ENCODE measurements around the gene GPC6.

GRCh38 chr13:83941491-83942321, 59.4 kb upstream of the SLITRK1 start:
- RRBS, result no CpG with 5 or more reads among the region's 6 CpGs

DNA sequence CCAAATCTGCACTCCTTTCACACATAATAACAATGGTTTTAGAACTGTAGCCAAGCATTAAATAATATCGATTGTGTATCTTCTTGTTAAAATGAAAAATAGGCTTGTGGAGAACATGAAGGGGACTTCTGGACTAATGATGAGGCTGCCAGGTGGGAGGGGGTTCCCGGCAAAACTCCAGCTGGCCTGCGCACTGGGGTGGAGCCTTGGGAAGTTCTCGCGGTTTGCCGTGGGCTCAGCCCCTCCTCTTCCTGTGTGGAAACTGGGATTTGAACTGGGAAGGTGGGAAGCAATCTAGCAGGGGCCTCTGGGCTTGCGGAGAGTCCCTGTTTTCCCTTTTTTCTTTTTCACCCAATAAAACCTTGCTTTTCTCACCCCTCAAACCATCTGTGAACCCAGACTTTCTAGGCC, 113.7 kb upstream of the SLITRK1 start:
- RRBS, result no CpG with 5 or more reads among the region's 7 CpGs

DNA sequence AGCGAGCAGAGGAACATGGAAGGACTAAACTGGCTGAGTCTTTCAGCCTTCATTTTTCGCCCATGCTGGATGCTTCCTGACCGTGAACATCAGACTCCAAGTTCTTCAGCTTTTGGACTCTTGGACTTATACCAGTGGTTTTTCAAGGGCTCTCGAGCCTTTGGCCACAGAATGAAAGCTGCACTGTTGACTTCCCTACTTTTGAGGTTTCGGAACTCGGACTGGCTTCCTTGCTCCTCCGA, 785.0 kb upstream of the SLITRK6 start:
- RRBS, result no CpG with 5 or more reads among the region's 7 CpGs

GRCh38 chr13:89402146-89402608, 1731.0 kb downstream of the SLITRK5 start:
- RRBS, result no CpG with 5 or more reads among the region's 1 CpG

GRCh38 chr13:91347782-91348343, 50.6 kb upstream of the GPC5 start:
- RRBS, result 2% methylated on average over 51 of the region's 86 CpGs

GRCh38 chr13:91350015-91351239, 48.0 kb upstream of the GPC5 start:
- RRBS, result no CpG with 5 or more reads among the region's 7 CpGs

GRCh38 chr13:93226673-93227176, at the start of gene GPC6:
TSS of gene GPC6 (plus strand) at chr13:93226807.
- RRBS, result no CpG with 5 or more reads among the region's 27 CpGs

- RRBS, result no CpG with 5 or more reads among the region's 5 CpGs
These were observed 176.3 kb downstream of the DCT start for GRCh38 chr13:94303279-94303523.

DNA sequence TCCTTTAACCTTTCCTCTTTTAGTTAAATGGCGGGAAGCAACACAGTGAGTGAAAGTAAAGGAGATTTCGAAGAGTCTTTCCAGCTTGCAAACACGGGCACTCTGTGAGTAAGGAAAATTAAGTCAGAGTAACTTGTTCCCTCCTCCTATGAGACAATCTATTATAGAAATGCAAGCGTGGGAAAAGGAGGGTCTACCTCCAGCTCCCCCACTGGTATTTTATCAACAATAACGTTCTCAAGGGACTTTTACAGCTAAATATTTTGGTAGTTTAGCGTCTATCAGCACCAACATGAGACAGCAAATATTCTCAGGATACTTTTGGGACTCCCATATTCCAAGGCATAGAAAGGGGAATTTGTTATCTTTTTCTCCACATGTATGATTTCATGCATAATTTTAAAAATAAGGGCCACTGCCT, 152.7 kb downstream of the DCT start:
- RRBS, result no CpG with 5 or more reads among the region's 6 CpGs

- RRBS, result no CpG with 5 or more reads among the region's 4 CpGs
These were observed 1.5 kb downstream of the TGDS start for GRCh38 chr13:94594386-94594896.

DNA sequence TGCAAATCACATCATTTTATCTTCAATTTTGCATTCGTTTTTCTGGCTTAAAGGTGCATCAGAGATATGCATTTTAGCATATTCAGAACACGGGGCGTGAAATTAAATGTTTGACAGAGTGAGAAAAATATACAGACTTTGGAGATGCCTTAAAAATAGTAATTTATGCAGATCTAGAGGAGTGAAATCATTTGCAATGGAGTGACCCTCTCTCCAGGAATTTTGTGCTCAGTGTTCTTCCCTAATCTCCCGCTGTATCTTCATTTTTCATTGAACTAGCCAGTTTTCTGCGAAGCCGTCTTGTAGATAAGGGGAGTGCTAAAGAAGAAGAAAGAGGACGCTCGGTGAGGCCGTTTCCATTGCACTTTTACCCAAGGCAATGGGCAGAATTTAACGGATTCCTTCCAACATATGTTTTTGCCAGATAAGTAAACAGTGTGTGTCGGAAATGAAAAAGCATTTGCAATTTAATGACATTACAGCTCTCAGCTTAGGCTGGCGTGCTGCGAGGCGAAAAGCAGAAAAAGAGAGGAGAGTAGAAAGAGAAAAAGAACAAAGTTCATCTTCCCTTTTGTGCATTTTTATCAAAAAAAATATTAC, 50.1 kb downstream of the SOX21 start:
- RRBS, result no CpG with 5 or more reads among the region's 14 CpGs

- RRBS, result 2% methylated on average over 33 of the region's 81 CpGs
These were observed 622 bp upstream of the SOX21 start for GRCh38 chr13:94712768-94713566.

- RRBS, result no CpG with 5 or more reads among the region's 10 CpGs
These were observed 66.7 kb downstream of the ABCC4 start for GRCh38 chr13:95234419-95235127.

- RRBS, result 2% methylated on average over 10 of the region's 33 CpGs
These were observed 530 bp downstream of the ABCC4 start for GRCh38 chr13:95300722-95301120.

- RRBS, result no CpG with 5 or more reads among the region's 4 CpGs
These were observed 53.4 kb upstream of the ABCC4 start for GRCh38 chr13:95354553-95355194.

- RRBS, result no CpG with 5 or more reads among the region's 8 CpGs
These were observed 70.2 kb downstream of the DNAJC3 start for GRCh38 chr13:95746847-95747810.

DNA sequence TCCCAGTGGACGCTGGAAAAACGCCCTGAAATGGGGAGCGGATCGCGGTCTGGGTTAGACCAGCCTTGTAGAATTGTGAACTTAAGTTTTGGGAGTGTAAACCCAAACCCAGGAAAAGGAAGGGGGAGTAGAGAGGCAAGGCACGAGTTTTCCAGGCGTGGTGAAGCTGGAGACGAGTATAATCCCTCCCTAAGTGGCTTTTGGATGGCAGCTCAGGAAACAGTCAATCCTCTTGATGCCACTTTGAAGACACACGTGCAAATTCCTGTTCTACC, 1.9 kb downstream of the HS6ST3 start:
- RRBS, result no CpG with 5 or more reads among the region's 9 CpGs

- RRBS, result no CpG with 5 or more reads among the region's 3 CpGs
These were observed 357.8 kb downstream of the OXGR1 start for GRCh38 chr13:96636411-96636898.

DNA sequence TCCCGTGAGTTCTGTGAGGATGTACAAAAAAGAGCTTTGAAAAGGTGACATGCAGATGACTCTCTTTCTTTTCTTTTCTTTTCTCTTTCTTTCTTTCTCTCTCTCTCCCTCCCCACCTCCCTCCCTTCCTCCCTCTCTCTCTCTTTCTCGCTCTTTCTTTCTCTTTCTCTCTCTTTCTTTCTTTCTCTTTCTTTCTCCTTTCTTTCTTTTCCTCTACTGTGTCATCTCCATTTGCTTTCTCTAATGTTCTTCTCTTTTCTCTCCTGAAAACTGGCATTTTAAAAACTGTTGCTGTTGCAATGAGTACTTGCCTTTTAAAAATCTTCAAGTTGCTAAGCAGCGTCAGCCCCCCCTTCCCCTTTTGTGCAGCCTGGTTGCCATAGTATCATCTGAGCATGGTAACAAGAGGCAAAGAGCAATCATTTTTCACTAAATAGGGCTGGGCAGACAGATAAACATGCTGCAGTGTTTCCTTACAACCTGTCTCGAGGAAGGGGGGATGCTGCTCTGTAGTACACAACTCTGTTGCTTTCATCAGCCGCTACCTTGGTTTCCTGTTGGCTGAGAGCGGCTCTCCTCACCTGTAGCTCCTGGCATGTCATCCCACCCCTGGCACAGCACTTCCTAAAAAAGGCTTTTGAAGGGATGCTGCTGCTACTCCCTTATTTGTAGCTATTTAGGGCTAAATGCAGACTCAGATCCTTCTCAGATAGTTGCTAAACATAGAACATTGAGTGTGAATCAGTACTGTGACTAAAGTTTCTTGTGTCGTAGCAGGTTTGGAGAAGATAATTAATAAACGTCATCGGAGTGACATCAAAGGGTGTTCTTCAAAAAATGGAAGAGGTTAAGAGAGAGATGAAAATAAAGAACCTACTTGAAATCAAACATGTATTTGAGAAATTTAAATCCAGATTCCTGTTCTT, 108.6 kb upstream of the MBNL2 start:
- RRBS, result no CpG with 5 or more reads among the region's 9 CpGs

DNA sequence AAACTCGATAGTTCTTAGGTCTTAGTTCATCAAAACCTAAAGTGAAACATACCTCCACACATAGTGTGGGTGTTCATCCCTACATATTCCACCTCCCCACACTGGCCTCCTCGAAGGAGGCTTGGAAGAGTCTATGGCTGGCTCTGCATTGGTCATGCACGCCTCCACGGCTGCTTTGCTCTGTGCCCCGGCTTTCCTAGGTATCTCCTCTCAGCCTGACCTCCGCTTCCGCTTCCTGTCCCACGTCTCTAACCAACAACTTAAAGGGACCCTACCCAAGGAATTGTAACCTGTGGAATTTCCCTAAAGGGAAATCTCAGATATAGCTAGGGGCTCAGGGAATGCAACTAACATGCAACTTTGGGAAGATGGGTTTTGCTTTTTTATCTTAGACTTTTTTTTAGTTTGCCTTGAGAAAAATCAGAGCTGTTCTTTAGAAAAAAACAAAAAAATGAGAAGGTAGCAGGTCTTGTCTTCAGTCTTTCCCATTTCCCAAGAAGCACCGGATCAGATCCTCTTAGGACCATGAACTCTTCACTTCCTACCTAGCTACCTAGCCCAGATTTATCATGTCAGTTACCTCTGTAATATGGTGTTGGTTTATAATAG, 79.6 kb upstream of the MBNL2 start:
- RRBS, result no CpG with 5 or more reads among the region's 9 CpGs

All from Ishikawa (cell line).